Tibial artery (tissue), 1 donor: ENCODE measurements around a stretch of chr17.

GRCh38 chr17:216056-216359, 34.6 kb upstream of the DOC2B start:
- PRO-cap = no peak

DNA sequence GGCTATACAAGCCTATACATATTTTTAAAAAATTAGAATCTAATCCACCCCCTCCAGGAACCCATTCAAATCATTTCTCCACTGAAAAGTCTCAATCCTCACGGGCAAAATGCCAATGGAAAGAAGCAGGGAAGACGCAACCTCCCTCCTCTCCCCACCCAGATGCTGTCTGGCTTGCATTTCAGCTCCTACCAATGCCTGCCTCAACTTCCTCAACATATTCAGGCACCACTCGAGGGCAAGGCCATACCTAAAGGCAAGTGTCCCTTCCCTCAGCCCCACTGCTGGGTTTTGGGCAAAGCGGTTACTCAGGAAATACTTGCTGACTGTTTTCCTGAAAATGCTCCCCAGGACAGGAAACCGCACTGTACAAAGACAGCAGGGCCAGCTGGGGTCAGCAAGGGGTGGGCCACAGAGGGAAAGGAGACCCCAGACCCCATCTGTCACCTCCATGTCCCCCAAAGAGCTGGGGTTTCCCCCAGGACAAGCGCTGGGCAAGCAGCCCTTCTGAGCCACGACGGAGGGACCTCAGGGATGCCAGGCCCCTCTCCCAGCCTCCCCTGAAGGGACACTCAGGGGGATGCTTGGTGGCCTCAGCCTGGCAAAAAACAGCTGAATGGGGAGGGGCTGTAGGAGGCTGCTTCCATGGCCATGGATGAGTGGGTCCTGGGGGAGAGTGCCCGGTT, 47.7 kb upstream of the DOC2B start:
- PRO-cap = no peak

DNA sequence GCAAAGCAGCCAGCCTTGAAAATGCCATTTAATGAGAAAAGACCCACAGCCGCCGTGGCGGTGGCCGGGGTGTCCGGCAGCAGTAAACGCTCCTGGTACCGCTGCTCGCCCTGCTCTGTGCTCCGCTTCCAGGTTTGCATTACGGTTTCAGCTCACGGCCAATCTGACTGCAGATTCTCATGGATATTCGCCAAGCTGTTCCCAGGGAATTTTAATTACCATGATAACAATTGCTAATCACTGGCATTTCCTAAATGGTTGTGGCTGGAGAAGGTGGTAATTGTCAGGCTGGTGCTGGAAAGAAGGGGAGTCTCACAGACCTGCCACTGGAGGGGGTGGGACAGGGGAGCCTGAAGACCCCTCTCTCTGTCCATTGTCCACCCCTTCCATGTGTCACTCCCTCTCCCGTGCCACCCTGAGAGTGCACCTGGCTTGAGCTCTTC, 78.2 kb upstream of the DOC2B start:
- PRO-cap = no peak

DNA sequence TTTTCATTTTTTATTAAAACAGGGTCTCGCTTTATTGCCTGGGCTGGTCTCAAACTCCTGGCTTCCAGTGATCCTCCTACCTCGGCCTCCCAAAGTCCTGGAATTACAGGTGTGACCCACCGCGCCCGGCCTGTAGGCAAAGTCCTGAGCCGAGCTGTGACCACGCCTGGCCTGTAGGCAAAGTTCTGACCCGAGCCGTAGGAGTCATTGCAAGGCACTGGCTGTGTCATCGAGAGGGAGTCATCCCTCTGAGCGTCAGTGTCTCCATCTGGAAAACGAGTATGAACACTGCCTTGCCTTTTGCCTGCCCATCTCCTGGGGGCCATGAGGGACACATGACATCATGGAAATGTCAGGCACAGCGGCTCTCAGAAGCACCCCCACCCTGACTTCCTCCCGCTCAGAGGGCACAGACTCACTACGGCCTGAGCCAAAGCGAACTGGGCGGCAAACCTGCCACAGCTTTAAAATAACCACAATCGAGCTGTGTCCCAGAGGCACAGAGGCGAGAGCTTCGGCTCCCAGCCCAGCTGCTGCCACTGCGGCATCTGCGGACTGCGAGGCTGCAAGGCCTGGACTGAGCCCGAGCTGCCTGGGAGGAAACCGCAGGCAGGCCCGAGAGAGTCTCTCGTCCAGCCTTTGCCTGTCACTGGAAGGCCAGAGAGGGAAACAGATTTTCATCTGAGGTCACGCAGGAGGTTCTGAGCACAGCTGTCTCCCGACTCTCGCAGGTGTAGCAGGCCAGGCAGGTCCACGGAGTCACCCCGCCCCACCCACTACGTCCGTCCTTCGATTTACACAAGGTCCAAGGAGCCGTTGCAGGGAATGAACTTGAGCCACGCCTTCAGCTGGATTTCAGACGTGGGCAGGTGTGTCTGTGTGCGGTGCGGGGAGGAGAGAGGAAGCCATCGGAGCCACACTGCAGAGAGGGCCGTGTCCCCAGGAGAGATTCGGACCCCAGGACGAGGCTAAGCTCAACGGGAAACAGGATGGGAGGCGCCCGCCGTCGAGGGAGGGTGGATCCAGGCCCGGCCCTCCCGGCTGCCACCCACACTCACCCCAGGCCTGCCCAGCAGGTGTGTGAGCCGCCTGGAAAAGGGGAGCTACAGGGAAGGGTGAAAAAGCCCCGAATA, 50.6 kb downstream of the RPH3AL start:
- PRO-cap = no peak

DNA sequence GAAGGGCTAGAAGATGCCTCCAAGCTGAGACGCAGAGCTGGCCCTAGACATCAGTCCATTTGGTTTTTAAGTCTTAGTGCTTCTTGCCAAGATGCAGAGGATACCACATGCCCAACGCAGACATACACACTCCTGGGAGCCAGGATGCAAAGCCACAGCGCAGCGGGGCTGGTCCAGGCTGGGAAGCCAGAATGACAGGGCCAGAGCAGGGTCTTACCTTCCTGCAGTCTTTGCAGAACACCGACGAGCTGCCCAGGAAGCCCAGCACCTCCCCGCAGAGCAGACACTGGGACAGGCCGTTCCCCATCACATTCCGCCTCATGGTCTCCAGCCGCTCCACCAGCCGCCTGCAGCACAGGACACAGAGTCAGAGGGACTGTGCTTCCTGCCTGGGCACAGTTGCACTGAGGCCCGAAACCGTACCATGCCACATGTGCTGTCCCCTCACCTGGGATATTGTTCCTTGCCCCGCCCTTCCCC, 33.4 kb downstream of the RPH3AL start:
- PRO-cap = no peak

DNA sequence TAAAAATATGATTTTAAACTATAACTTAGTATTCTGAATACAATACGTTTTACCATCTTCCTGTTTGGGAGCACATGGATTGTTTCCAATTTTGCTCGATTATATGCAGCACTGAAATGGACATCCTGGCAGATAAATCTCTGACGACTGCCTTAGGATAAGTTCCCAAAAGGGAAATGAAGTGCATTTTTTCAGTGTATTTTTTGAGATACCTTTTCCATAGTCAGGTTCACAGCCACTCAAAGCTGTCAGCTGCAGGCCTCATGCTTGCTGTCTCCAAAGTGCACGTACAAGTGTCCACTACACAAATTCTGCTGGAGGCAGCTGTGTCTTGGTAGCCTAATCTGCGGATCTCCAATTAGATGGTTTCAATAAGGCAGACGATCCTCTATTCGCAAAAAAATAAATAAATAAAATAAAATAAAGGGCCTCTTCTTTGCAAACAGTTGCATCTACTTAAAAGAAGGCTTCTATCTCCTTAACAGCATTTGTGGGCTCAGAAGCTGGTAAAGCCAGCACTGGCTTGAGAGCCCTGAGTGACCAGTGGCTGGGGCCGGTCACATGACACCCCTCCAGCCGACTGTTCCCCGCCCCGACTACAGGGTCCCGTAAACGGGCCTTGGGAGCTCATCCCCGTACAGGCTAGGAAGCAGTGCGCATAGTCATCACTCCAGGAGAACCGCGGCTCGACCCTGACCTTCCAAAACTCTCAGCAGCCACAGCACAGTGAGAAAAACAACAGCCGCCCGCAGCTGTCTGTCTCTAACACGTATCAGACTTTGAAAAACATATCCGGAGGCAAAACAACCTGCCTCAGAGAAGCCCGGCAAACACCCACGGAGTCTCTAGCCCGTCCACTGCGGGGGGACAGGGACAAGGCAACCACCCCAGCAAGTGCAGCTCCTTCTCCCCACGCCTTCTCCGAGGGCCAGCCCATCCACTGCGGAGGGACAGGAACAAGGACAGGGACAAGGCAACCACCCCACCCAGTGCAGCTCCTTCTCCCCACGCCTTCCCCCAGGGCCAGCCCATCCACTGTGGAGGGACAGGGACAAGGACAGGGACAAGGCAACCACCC, 18.7 kb downstream of the RPH3AL start:
- PRO-cap = unidirectional peak, plus-strand start at position 630 of the sequence

GRCh38 chr17:342995-343609, 9.5 kb downstream of the RPH3AL start:
- PRO-cap = no peak

- PRO-cap = no peak
Measured at GRCh38 chr17:349751-350157, 2.9 kb downstream of the RPH3AL start.

DNA sequence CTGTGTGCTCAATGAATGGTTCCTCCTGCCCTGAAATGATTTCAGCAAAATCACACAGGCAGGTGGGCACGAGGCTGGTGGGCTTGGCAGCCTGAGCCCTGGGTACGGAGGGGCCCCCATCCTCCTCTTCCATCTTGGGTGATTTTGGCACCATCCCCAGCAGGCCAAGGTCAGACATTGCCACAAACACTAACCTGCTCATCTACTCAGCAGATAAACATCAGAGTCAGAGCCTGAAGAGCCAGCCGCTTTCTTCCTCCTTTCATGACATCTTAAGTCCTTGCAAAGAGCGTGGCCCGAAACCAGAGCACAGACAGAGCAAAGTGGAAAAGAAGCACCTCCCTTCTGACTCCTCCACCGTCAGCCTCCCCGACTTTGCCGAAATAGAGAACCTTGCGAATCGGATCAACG, 2.8 kb downstream of the C17orf97 start:
- PRO-cap = no peak

- PRO-cap = no peak
Measured at GRCh38 chr17:489113-489721, 79.1 kb downstream of the C17orf97 start.

DNA sequence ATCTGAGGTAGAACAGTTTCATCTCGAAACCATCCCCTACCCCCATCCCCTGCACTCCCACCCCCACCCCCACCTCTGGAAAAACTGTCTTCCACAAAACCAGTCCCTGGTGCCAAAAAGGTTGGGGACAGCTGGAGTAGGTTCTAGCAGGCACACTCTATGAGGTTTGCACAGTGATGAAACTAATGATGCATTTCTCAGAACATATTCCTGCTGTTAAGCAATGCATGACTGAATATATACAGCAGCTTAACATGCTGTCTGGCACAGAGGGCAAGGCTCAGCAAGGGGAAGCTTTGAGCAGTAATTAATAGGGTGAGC, 107.9 kb downstream of the VPS53 start:
- PRO-cap = no peak

GRCh38 chr17:792135-792777, 10.1 kb downstream of the MRM3 start:
- PRO-cap = no peak

- PRO-cap = no peak
Measured at GRCh38 chr17:803111-804205, 21.3 kb downstream of the MRM3 start.

- PRO-cap = no peak
Measured at GRCh38 chr17:812699-813188, 30.6 kb downstream of the MRM3 start.

DNA sequence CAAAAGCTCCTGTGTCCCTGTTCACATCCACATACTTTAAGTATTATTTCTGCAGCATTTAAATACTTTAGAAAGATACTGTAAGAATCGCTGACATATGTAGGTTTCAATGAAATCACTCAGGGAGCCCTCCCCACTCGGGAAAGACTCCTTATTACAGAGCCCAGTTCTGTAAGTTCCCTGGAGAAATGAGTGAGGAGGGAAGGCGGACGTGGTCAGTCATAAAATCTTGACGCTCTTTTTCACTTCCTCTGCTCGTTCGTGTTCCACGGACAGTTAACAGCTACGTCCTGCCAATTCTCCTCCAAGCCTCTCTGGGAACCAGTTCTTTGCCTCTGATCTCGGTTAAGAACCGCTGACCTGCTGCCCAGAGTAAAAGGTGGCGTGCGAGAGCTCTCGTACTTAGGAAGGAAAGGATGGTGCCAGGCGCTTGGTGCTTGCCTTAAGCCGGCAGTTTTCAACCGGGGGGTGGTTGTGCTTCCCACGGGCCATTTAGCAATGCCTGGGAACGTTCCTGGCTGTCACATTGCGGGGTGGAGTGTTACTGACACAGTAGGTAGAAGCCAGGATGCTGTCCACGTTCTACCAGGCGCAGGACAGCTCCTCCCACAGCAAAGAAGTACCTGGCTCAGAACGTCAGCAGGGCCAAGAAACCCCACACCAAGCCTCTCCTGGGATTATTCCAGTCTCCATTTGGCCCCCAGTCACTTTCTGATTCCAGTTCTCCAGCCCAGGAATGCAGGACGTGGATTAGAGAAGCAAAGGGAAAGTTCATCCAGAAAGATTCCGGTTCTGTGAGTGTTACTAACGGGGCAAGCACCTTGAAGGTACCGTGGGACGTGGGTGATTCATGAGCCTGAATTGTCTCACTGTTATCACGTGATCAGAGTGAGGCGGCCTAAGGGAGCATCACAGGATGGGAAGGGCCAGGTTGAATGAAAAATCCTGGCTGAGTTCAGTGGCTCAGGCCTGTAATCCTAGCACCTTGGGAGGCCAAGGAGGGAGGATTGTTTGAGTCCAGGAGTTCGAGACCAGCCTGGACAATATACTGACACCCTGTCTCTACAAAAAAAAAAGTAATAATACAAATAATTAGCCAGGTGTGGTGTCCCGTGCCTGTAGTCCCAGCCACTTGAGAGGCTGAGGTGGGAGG, 87.7 kb downstream of the MRM3 start:
- PRO-cap = unidirectional peak, plus-strand start at position 183 of the sequence; bidirectional peak, plus-strand start at position 631 of the sequence, minus-strand start at position 418 of the sequence

DNA sequence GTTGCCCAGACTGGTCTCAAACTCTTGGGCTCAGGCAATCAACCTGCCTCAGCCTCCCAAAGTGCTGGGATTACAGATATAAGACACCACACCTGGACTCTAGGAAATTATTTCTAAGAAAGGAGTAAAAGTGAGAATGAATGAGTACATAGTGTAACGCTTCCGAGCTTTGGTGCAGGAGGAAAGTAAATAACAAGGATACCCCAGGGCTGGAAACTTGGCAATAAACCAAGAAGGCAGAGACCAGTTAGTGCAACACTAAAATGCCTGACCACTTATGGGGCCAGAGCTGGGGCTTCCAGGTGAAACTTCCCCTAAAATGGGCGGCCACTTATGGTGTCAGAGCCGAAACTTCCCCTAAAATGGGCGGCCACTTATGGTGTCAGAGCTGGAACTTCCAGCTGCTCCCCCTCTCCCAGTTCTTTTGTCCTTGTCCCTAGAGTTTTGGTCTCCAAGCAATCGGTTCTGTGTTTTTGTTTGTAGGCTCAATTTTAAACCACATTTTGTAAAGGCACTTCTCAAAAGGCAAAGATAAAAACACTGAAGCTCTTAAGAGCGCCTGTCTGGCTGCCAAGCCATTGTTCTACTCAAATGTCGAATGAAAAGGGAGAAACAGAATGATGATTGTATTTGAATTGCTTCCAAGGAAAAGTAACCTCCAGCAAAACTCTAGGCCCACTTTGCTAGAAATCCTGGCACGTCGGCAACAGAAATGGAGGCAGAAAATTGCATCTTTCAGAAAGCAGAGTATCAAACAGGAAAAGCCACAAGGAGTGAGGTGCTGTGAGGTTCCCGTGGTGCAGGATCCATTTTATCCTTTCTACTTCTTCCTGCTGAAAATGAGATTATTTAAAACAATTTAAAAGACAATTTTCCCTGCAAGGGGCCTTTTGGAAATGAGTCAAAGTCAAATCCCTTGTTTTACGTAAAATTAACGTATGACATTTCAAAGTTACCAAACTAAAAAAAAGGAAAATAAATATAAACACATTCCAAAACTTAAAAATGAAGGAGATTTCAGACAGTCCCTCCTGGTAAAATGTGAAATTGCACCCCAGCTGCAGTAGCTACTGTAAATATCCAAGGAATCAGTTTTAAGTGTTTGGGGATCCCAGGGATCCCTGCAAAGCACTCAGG, 63.7 kb downstream of the NXN start:
- PRO-cap = no peak

DNA sequence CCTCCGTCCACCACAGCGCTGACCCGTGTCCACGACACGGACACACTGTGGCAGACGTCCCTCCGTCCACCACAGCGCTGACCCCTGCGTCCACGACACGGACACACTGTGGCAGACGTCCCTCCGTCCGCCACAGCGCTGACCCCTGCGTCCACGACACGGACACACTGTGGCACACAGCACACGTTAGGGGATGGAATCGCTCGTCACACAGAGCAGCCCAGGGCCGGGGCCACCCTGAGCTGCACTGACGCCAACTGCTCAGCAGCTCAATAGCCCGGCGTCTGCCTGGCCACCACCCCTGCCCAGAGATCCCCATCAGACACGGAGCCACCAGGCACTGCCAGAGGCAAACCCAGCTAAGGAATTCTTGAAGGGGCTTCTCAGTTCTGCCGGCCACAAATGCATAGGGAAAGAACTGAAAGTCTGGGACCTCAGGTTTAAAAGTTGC, 32.9 kb downstream of the TIMM22 start:
- PRO-cap = no peak

DNA sequence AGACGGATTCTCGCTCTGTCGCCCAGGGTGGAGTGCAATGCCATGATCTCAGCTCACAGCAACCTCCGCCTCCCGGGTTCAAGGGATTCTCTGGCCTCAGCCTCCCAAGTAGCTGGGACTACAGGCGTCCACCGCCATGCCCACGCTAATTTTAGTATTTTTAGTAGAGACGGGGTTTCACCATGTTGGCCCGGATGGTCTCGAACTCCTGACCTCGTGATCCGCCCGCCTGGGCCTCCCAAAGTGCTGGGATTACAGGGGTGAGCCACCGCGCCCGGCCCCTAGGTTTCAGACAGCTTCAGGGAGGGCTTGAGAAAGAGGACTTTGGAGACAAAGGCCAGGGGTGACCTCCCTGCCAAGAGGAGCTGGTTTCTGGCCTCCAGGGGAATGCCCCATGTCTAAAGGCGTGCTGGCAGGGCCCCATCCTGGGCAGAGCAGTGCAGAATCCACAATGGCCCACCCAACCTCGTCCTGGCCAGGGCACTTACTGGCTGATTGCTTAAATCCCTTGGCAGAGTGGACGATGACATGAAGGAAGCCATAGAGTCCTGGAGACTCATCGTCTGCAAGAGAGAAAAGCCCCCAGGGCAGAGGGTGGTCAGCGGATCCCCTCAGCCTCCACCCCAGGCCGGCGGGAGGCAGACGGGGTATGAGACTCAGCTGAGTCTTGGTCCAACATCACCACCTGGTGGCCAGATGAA, 58.8 kb downstream of the TIMM22 start:
- PRO-cap = no peak

DNA sequence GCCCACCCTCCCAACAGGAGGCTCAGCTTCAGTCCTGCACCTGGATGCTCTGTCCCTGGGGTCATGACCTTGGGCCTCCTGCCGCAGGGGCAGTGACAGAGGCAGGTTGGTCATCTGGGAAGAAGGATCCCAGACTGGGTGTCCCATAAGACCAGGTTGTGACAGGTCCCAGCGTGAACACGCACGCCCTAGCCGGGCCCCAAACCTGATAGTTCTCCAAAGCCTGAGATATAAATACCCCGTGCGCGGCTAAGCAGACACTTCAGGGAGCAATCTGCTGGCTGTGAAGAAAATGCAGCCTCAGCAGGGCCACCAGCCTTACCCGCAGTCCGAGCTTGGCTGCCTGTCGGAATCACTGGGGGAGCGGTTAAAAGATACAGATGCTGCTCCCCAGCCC, 78.3 kb downstream of the TIMM22 start:
- PRO-cap = no peak

DNA sequence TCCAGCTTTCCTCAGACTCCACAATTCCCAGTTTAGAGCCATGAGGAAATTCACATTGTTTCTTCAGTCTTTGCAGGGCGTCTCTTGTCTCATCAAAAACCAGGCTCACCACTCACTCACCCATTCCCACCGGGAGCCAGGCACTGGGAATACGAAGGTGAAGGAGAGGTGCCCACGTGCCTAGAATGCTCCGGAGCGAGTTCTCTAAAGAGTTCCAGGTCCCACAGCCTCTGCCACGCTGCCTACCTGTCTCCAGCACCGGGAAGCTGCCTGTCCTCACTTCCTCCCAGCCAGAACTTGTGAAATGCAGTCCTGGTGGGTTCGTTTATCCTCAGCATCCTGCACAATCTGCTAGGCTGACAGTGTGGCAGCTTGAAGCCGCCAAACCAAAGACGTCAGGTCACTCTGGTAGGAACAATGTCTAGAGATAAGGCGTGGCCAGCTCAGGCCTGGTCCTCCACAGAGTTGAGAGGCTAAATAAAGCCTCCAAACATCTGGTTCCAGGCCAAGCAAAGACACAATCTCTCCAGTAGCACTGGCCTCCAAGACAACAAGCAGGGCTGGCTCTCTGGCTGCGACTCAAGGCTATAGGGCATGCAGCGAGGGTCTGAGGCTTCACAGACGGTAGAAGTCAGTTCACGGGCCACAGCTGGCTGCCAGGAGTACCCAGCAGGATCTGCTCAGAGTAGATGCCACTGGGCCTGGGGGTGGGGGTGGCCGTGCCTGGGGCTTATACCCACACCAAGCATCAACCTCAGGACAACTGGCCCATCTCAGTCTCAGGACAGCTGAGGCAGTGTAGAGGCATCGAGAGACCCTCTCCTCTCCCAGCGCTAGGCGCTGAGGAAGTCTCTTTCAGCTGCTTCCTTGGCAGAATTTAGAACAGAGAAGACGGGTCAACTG, 75.6 kb downstream of the ABR start:
- PRO-cap = no peak